Left common carotid artery plus branches (tissue), 1 donor: Measurements from ENCODE around the gene DPYSL5.

GRCh38 chr2:25131508-25132297, 36.7 kb downstream of the POMC start:
- PRO-cap = no peak

GRCh38 chr2:25160906-25161459, 7.4 kb downstream of the POMC start:
- PRO-cap = no peak

DNA sequence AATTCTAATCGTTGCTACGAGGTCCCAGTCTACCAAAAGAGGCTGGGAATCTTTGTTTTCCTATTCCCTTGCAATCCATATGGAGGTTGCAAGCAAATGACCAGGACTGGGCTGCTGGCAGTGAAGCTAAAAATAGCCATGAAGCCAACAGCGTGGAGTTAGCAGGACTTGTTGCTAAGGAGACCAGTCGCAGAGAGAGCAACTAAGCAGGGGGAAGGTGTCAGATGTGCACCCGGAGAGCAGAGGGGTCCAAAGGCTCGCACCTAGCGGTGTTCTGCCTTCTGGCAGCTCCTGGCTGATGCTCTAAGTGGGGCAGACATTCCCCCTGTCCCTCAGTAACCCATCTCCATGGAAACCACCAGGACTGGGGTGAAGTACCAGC, 84.7 kb downstream of the DNMT3A start:
- PRO-cap = no peak

DNA sequence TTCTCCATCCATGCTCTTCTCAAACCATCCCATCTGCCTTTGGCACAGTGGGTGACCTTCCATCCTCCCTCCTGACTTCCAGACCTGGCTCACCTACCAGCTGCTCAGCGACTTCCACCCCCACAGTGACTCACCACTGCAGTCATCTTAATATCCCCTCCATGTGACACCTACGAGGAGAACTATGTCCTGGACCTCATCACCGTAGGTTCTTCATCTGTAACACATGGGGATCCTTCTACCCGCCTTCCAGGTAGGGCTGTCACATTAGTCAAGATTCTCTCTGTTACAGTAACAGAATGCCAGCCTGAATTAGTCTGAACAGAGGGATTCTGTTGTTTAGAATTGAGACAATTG, 5.8 kb upstream of the DNMT3A start:
- PRO-cap = no peak

GRCh38 chr2:25420643-25421232, 79.0 kb upstream of the DNMT3A start:
- PRO-cap = no peak

DNA sequence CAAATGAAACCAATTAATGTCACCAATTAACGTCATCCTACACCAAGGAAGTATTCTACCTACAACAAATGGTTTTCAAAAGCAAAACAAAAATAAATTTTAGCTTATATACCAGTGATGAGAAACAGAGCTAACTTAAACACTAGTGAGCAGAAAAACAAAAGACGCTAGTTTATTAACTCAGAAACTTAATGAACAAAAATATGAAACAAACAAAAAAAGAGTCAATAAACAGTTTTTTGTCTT, 87.8 kb downstream of the ASXL2 start:
- PRO-cap = no peak

DNA sequence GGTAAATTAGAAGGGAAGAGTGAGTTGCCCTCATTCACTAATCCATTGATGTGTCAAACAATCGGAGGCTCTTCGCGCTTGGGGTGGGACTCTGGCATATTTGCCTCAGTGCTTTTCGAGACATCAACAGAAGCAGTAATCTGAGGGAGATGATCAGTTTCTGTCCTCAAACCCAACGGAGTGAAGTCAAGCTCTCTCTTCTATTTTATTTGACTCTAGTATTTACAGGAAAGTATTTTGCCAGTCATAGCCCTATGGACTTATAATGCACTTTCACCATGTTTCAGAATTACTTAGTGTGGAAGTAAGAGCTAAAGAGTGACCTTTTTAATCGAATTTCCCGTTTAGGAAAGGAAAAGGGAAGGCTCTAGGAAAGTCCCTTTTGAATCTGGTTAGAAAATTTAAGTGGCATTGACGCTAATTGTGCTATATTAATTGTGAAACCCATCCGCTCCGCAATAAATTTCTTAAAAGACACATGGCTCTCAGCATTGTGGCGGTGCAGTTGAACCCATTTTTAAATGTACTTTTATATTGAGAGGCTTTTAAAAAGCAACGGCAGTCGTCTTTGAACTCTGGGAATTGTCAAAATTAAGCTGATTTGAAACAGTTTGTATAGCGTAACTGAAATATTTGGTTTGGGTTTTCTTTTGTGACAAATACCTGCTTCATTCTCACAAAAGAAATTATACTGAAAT, 1.5 kb downstream of the RAB10 start:
- PRO-cap = no peak

DNA sequence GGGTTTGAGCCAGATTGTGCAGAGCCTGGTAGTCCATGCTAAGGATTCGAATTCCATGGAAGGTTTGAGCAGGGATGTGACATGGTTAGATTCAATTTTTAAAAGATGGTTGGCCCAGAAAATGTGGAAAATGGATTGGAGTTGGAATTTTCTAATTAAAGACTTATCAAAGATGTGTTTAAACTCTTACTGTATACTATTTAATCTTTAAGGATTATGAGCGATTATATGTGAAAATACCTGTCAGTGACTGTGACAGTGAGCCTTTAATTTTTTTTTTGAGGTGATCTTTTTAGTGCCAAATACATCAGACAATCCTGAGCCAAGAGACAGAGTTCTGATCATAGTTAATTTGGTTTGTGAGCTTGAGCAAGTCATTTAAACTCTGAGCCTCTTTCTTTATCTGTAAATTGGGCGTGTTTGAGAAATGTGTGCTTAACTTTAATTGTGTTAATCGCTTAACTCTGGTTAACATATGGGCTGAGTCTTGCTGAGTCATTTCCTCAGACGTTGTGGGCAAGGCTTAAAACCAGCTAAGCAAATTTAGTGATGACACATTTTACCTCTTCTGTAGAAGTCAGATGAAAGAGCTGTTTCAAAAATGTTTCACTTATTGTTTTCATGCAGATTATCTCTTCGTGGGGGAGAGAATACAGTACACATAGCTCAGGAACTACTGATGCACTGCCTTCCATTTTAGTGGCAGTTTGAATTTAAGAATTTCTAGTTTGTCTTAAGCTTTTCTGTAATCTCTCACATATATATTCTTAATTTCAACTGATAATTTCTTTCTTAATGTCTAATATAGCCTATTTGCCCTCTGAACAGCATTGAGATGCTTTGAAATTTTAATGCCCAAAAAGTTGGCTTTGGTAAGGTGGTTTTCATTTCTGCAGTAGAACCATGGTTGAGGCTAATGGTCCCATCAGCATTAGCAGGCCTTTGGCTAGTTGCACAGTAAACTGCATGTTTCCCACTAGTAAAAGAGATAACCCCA, 34.7 kb downstream of the RAB10 start:
- PRO-cap = no peak

DNA sequence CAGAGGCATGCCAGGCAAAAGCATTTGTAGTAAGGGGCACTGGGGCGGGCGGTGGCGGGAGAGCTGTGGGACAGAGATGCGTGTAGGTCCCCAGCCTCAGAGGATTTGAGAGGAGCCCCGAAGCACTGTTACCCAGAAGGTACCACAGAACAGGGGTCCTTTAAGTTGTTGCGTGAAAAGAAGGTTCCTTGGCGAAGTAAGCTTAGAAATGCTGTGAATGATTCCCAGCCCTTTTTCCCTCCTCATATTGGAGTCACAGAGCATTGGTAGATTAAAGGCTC, 12.5 kb downstream of the GAREM2 start:
- PRO-cap = no peak

DNA sequence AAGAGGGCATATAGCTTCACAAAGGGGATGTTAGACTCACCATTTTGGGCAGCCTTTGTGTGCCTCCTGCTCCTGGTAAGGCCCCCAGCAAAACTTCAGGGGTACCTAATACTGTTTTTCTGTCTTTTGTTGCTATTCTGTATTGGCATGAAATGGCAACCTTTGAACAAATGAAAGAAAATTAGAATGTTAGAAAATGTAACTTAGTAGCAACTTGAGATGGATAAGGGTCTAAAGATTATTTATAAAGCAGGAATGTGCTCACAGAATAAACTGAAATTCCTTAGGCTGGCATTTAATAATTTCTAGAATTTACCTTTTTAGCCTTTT, 12.3 kb downstream of the HADHA start:
- PRO-cap = no peak

DNA sequence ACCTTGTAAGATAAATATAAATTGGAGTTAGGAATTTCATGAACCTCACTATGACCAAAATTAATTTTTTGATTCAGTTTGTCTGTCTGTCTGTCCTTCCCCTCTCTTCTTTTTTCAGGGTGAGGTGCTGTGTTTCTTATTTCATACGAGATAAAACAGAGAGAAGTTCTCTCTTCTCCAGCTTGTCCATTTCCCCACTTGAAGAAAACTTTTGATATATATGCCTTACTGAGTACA, 11.9 kb upstream of the DRC1 start:
- PRO-cap = no peak

GRCh38 chr2:26412046-26412769, 10.5 kb downstream of the DRC1 start:
- PRO-cap = no peak

DNA sequence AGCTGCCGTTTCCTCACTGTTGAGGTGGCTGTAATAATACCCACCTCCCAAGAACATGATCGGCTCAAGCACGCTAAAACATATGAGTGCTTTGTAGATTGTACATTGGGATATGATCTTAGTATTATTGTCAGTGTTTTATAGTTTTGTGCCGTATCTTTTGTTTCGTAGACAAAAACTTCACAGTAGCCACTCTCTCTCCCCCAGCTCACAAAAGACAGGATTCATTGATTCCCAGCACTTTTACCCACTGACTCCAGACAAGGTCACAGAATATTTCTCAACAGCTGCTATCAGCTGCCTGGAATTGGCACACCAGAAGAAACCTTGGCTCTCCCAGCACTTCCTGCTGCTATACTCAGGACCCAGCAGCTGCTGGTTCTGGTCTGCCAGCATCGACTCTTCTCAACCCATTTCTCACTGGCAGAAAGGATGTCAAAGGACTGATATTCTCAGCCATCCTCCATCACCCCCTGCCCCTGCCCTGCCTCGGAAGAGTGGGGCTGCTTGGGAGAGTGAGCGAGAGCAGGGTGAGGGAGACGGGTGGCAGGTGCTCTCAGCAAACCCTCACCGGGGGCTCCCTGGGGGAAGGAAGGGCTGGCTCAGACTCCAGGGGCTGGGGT, 74.6 kb downstream of the OTOF start:
- PRO-cap = no peak

- PRO-cap = unidirectional peak, plus-strand start at chr2:26503711
Observed at GRCh38 chr2:26503166-26504029, 55.2 kb downstream of the OTOF start.

DNA sequence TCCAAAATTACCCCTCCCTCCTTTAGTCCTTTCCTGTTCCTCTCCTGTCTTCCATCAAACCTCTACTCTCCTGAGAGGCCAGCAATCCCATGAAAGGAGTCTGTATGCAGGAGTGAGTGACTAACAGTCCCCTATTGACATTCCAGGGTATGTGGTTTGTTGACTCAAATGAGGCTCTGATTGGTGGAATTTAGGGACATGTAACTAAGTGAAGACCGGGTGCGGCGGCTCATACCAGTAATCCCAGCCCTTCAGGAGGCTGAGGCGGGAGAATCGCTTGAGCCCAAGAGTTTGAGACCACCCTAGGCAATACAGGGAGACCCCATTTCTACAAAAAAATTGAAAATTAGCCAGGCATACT, 10.2 kb downstream of the CIB4 start:
- PRO-cap = no peak

GRCh38 chr2:26723900-26724988, 31.7 kb downstream of the KCNK3 start:
- PRO-cap = no peak

DNA sequence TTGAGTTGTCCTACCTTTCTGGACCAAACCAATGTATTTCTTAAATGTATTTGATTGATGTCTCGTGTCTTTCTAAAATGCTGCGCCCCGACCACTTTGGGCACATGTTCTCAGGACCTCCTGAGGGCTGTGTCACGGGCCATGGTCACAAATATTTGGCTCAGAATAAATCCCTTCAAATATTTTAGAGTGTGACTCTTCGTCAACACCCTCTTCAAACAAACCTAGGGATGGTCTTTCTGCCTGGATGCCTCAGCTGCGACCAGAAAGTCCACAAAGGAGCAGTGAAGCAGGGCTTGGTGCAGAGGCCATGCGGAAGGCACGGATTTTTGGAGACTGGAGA, 1.1 kb upstream of the SLC35F6 start:
- PRO-cap = no peak

GRCh38 chr2:26847273-26848303, at the start of gene DPYSL5:
Gene DPYSL5 (plus strand): TSS chr2:26848132.
- PRO-cap = no peak

- PRO-cap = no peak
Observed at GRCh38 chr2:26912482-26912964, 57.9 kb upstream of the MAPRE3 start.

GRCh38 chr2:26925394-26925876, 45.0 kb upstream of the MAPRE3 start:
- PRO-cap = no peak